AG04450 (cell line): Measurements from ENCODE around the gene CDKN1A.

DNA sequence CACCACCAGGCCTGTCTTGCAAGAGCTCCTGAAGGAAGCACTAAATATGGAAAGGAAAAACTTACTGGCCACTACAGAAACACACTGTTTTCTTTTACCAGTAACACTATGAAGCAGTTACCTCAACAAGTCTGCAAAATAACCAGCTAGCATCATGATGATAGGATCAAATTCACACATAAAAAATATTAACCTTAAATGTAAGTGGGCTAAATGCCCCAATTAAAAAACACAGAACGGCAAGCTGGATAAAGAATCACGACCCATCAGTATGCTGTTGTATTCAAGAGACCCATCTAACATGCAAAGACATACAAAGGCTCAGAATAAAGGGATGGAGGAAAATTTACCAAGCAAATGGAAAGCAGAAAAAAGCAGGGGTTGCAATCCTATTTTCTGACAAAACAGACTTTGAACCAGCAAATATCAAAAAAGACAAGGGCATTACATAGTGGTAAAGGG, 45.1 kb upstream of the MAPK13 start:
- CAGE, long polyA plus RNA = no peak
- RRBS = no CpG with 5 or more reads among the region's 2 CpGs

DNA sequence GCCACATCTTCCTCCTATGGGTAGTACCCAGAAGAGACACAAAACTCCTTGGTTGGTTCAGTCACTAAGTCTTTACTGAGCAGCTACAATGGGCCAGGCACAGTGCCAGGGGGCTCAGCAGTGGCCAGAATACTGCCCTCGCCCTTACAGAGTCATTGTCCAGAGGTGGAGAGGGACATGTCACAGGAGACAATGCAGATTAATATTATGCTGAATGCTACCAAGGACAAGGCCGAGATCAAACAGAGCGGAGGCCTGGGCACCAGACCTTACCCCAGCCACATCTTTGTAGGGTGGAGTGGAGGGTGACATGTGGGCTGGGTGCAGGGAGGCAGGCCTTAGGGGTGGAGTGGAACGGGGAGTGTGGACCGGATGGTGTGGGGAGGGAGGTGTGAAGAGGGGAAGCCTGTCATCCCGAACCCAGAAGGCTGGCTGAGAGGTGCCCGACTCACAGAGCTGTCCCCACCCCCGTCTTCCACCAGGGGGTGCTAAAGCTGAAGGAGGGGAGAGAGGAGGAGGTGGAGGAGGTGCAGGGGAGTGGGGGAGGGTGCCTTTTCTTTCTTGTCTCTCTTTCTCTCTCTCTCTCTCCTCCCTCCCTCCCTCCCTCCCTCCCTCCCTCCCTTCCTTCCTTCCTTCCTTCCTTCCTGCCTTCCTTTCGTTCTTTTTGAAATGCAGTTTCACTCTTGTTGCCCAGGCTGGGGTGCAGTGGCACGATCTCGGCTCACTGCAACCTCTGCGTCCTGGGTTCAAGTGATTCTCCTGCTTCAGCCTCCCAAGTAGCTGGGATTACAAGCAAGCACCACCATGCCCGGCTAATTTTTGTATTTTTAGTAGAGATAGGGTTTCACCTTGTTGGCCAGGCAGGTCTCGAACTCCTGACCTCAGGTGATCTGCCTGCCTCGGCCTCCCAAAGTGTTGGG, 6.5 kb upstream of the MAPK13 start:
- CAGE, long polyA plus RNA = no peak
- RRBS = no CpG with 5 or more reads among the region's 15 CpGs

- CAGE, long polyA plus RNA = no peak
- RRBS = no CpG with 5 or more reads among the region's 12 CpGs
Measured at GRCh38 chr6:36204291-36205063, 7.9 kb downstream of the BRPF3 start.

DNA sequence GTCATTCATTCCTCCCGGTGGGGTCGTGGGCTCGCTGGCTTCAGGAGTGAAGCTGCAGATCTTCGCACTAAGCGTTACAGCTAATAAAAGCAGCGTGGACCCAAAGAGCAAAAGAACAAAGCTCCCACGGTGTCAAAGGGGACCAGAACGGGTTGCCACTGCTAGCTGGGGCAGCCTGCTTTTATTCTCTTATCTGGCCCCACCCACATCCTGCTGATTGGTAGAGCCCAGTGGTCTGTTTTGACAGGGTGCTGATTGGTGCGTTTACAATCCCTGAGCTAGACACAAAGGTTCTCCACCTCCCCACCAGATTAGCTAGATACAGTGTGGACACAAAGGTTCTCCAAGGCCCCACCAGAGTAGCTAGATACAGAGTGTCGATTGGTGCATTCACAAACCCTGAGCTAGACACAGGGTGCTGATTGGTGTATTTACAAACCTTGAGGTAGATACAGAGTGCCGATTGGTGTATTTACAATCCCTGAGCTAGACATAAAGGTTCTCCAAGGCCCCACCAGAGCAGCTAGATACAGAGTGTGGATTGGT, 23.9 kb downstream of the ETV7 start:
- CAGE, long polyA plus RNA = no peak
- RRBS = no CpG with 5 or more reads among the region's 11 CpGs

DNA sequence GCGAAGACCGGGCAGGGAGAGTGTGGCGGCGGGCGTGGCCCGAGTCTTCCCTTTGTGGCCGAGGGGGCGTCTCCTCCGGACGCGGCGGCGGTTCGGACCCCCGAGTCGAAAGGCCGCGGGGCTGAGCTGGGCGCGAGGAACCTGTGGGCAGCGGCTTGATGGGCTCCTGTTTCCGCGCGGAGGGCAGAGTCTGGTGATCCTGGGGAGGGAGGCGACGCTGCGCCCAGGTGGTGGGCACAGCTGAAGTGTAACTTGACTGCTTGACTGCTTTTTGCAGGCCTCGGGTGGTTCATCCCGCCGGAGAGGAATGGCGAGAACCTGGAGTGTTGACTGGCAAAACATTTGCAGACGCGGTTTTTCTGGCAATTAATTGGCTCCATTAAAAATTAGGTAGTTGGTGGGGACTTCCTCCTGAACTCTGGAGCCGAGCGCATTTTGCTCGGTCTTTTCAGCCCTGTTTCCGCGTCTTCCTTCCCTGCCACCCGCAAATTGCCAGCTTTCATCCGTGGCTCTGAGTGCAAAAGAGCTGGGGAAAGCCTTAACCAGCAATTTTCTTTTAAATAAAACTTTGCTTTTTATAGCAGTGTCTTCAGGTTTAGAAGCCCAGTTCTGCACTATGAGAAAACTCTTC, 456 bp downstream of the KCTD20 start:
- CAGE, long polyA plus RNA = no peak
- RRBS = 3% methylated on average over 9 of the region's 40 CpGs

- CAGE, long polyA plus RNA = no peak
- RRBS = no CpG with 5 or more reads among the region's 12 CpGs
Measured at GRCh38 chr6:36601507-36602839, 7.8 kb downstream of the SRSF3 start.

- CAGE, long polyA plus RNA = no peak
- RRBS = no CpG with 5 or more reads among the region's 7 CpGs
Measured at GRCh38 chr6:36608492-36609598, 14.7 kb downstream of the SRSF3 start.

DNA sequence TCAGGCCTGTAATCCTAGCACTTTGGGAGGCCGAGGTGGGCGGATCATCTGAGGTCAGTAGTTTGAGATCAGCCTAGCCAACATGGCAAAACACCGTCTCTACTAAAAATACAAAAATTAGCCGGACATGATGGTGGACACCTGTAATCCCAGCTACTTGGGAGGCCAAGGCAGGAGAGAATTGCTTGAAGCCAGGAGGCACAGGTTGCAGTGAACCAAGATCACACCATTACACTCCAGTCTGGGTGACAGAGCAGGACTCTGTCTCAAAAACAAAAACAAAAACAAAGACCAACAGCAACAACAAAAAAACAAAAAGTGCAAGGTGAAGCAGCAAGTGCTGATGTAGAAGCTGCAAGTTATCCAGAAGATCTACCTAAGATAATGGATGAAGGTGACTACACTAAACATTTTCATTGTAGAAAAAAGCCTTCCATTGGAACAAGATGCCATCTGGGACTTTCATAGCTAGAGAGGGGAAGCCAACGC, 17.5 kb downstream of the SRSF3 start:
- CAGE, long polyA plus RNA = no peak
- RRBS = no CpG with 5 or more reads among the region's 5 CpGs

DNA sequence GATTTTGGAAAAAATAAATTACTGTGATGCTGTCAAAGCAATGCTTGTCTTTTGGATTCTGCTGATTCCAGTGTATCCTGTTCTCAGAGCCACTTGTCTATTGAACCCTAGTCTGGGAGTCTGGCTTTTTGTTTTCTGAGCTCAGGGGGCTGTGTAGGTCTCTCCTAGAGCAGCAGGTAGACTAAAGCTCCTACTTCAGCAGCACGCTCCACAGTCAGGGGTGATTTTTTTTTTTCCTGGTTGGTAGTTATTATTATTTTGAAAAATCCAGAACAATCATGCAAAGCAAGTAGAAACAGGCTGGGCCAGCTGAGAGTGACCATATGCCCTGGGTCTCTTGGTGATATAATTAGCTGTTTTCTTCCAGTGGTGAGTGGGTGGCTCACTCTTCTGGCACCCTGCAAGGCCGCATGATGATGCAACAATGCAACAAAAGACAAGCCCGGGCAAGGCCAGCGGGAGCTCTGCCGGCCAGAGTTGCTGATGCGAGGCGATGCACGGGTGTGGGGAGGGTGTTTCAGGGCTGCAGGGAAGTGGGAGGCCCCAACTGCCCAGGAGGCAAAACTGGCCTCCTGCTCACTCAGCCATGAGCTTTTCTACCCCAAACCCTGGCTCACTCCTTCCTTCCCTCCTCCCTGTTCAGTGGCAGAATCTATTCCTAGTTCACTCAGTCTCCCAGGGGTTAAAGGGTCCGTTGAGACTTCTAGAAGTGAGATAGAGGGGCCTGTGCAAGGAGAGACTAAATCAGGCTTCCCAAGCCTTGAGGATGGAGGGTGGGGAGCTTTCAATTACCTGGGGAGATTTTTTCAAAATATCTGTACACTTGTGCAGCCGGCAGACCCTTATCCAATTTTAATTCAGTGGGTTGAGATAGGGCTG, 11.5 kb upstream of the CDKN1A start:
- CAGE, long polyA plus RNA = no peak
- RRBS = no CpG with 5 or more reads among the region's 10 CpGs

GRCh38 chr6:36678649-36679652, at the start of gene CDKN1A:
Gene CDKN1A (plus strand): TSS chr6:36678714.
- CAGE, long polyA plus RNA = start-site peak on the plus strand at chr6:36678713-36678719, 16,774 and 14,397 reads in 2 replicates
- RRBS = 2% methylated on average over 20 of the region's 90 CpGs

GRCh38 chr6:36679653-36679924, 1.1 kb downstream of the CDKN1A start:
- CAGE, long polyA plus RNA = no peak
- RRBS = 1% methylated on average over 7 of the region's 22 CpGs

DNA sequence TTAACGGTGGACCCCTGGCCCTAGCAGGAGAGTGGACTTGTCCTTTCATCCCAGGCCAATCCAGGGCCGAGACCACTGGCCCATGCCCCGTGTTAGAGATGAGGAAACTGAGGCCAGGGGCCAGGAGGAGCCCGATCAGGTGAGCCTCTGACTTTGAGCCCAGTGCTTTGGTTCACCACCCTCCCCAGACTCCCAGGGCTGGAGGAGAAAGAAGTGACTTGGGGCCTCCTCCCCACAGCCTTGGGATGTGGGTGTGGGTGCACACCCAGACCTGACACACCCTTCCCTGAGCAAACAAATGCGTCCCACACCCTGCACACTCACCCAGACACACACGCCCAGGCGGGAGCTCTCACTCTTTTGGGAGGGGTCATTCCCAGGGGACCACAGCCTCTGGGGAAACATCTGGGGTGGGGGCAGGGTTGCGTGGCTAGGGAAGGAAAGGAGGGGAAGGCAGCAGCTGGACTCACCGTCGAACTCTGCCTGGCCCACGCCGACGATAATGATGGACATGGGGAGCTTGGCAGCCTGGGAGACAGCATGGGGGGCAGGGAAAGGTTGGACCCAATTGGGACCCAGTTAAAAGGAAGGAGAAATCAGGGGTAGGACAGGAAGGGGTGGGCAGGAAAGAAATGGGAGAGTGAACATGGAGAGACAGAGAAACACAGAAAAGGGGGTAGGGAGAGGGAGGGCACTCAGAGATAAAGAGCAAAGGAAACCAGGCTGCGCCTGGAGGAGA, 46.3 kb downstream of the RAB44 start:
- CAGE, long polyA plus RNA = no peak
- RRBS = no CpG with 5 or more reads among the region's 14 CpGs

- CAGE, long polyA plus RNA = no peak
- RRBS = no CpG with 5 or more reads among the region's 8 CpGs
Measured at GRCh38 chr6:36888518-36889486, 3.0 kb downstream of the C6orf89 start.

GRCh38 chr6:36908557-36909164, 22.9 kb downstream of the C6orf89 start:
- CAGE, long polyA plus RNA = no peak
- RRBS = no CpG with 5 or more reads among the region's 3 CpGs

DNA sequence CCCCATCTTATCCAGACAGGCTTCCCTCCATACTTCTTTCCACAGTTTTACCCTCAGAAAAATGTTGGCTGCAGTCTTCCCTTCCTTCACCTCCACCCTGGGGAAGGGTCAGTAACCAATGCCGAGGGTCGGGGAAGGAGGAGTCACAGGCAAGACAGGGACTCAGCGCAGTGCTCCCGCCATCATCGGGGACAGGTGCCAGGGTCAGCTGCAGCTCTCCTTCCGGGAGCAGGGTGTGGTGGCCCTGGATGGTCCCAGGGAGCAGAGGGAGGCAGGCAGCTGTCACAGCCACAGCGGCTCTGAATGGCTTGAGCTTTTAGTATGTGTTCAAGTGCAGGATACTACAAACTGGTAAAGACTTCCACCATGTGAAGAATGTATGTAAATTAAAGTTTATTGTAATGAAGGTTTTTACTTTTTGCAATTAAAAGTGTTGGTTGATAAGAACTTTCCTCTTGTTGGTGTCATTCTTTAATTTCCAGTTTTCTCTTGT, 26.0 kb upstream of the PI16 start:
- CAGE, long polyA plus RNA = no peak
- RRBS = no CpG with 5 or more reads among the region's 7 CpGs

DNA sequence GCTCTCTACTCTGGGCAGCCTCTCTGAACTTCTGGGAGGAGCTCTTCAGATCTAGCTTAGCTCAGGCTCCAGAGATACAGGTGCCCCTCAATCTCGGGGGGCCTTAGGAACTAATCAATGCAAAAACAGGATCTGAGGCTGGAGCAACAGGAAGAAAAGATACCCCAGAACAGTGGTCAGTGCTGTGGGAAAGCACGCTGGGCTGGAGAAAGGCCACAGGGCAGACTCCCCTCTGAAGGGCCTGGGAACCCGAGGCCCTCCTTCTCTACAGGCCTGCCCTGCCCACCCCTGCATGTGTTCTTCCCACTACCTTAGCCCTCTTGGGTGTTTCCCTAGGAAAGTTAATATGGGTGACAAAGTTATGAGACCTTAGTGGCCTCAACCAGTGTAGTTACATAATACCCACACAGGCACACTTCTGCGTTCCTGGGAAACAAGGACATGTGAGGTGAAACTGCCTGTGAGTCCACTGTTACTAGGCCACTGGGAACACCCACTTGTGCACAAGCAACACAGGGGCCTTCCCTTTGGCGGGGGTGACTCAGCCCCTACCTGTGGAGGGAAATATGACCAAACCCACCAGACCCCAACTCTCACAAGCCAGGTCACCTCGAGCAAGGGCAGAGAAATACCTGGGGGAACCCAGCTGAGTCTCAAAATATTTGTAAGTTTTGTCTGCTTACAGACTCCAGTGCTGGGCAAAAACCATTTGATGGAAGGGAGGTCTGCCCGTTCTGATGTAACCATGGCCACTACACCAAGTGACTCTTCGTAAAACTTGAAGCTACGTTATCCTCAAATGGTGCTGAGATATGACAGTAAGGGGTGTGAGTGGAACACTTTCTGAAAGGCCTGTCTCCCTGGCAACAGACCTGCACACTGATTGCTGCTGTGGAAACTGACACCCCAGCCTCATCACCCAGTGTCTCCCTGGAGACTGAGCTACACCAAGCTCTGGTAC, 12.8 kb downstream of the PI16 start:
- CAGE, long polyA plus RNA = no peak
- RRBS = no CpG with 5 or more reads among the region's 9 CpGs

GRCh38 chr6:36972908-36973708, 12.9 kb downstream of the MTCH1 start:
- CAGE, long polyA plus RNA = no peak
- RRBS = no CpG with 5 or more reads among the region's 5 CpGs

- CAGE, long polyA plus RNA = no peak
- RRBS = no CpG with 5 or more reads among the region's 4 CpGs
Measured at GRCh38 chr6:36973709-36974258, 12.2 kb downstream of the MTCH1 start.

- CAGE, long polyA plus RNA = no peak
- RRBS = no CpG with 5 or more reads among the region's 9 CpGs
Measured at GRCh38 chr6:36987052-36987493, 1.1 kb upstream of the MTCH1 start.

DNA sequence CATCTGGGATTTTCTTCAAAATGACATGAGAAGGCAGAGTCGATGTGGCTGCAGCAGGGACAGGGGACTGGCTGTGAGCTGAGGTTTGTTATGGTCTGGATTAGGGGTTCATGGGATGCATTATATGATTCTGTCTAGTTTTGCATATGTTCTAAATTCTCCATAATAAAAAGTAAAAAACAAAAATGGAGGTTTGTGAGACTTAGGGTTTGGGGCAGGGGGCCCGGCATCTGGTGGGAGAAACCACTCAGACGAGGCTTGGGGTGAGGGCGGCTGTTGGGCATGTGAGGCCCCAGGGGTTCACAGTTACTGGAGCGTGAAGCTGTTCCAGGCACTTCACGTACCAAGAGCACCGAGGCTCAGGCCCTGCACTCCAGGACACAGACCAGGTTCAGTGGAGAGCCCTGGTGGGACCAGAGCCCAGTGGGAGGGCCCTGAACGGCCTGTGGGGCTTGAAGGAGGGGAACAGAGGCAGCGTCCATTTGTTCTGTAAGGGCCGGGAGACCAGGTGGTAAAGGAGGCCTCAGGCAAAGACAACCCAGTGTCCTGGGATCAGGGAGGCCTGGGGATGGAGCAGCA, 1.5 kb upstream of the FGD2 start:
- CAGE, long polyA plus RNA = no peak
- RRBS = no CpG with 5 or more reads among the region's 10 CpGs